ENCODE results near the genes RPL21, POLR1D and CDX2.

- PRO-cap, 2 experiments: no peak in any of the 2 experiments
Measured at GRCh38 chr13:25468725-25469632, 97.2 kb downstream of the ATP8A2 start.

- PRO-cap, 2 experiments: no peak in any of the 2 experiments
Measured at GRCh38 chr13:26051120-26051687, 612 bp downstream of the SHISA2 start.

DNA sequence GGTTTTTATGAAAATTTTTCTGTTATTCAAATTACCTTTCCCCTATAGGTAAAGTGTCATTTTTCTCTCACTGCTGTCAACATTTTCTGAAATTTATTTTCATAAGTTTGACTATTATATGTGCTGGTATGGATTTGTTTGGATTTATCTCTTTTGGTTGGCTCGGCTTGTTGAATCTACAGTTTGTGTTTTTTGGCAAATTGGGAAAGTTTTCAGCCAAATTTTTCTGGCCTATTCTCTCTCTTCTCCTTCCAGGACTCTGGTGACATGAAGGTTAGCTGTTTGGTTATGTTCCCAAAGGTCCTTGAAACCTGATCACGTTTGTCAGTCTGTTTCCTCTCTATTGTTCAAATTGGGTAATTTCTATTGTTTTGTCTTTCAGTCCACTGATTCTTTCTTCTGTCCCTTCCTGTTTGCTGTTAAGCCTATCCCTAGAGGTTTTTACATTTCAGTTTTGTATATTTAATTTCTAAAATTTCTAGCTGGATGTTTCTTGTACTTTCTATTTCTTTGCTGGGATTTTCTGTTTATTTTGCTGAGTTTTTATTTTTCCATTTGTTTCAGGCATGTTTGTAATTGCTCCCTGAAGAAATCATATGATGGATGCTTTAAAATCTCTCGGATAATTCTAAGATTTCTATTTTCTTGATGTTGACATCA is 81.5 kb upstream of the SHISA2 start:
- PRO-cap, 2 experiments: no peak in any of the 2 experiments

DNA sequence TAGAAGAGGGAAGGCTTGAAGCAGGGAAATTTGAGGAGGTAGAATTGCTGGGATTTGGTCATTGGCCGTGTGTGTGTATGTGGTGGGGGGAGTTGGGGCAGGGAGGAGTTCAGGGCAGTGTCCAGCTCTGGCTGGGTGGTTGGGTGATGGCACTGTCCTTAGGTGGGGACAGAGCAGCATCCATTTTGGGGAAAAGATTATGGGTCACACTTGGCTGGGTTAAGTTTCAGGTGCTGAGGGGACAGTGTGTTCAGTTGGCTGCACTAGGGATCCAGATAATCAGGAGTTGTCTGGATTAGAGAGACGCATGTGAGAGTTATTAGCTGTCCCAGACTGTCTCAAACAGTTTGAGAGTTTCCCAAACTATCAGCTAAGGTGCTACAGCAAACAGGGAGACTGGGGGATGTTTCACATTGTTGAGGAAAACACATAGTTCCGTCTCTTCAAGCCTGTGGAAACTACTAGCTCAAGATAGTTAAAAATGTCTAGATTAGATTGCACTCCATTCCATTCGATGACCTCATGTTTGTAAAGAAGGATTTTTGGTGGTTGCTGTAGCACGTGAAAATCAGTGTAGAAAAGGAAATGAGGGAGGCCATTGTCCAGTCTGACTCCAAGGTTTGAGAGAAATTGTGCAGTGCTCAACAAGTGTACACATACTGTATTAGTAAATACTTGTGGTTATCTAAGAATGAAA is 3.9 kb downstream of the WASF3 start:
- PRO-cap, 2 experiments: no peak in any of the 2 experiments

- PRO-cap, 2 experiments: no peak in any of the 2 experiments
Measured at GRCh38 chr13:26721151-26721558, 39.4 kb downstream of the GPR12 start.

- PRO-cap, 2 experiments: peak in 1 of 2 experiments; most common plus-strand start chr13:26955371 (in 1); most common minus-strand start chr13:26955112 (in 1)
Measured at GRCh38 chr13:26954635-26955509, 194.3 kb upstream of the GPR12 start.

DNA sequence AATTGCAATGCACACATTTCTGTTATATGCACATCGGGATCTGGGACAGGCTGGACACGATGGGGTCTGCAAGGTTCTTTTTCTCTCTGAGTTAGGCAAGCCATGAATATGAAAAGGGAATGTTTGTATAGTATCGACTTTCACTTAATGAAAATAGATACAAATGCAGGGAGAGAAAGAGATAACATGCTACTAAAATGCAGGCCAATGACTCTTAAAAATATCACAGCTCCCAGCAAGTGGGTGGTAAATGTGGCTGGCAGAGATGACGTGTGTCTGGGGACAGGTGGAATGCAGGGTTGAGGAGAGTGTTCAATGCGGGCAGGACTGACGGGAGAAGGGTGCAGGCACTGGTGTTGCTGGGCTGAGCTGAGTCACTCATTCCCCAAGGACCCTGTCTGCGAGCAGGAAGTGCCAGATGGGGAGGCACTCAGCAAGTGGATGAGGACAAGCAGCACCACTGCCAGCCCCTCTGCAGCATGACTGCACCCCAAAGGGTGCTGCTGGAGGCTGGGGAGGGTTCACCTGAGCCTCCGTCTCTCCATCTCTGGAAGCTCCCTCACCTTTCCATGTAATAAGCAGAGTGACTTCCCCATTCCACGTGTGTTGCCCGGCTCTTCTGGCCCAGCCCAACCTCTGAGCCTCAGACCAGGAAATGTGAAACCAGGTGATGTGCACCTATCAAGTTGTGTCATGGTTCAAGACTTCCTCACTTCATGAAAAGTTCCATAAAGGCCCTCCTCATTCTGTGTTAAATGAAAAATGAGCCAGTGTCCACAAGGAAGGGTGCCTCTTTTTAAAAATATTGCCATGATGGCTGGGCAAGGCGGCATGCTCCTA is 204.2 kb upstream of the GPR12 start:
- PRO-cap, 2 experiments: peak in 2 of 2 experiments; most common plus-strand start position 324 of the sequence (in 1); most common minus-strand start position 549 of the sequence (in 2)

DNA sequence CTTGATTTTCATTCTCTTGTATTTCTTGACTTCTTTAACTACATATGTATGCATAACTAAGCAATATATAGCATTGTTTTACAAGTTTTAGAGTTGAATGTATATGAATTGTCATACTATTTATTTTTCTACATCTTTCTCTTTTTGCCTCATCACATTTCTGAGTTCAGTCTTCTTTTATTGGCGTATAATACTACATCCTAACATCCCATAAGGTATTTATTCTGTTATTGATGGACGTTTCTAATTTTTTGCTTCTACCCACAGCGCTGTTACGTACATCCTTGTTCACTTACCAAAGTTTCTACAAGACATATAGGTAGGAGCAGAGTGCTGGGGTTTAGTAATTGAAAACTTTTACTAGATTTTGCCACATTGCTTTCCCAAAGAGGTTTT is 707 bp upstream of the RPL21 start:
- PRO-cap, 2 experiments: no peak in any of the 2 experiments

GRCh38 chr13:27251154-27252073 is at the start of gene RPL21:
RPL21 (plus strand) TSS chr13:27251558.
- PRO-cap, 2 experiments: peak in 2 of 2 experiments; most common plus-strand start chr13:27251558 (in 2); most common minus-strand start chr13:27251237 (in 2)

GRCh38 chr13:27264022-27264516 is 6.6 kb upstream of the RASL11A start:
- PRO-cap, 2 experiments: no peak in any of the 2 experiments

DNA sequence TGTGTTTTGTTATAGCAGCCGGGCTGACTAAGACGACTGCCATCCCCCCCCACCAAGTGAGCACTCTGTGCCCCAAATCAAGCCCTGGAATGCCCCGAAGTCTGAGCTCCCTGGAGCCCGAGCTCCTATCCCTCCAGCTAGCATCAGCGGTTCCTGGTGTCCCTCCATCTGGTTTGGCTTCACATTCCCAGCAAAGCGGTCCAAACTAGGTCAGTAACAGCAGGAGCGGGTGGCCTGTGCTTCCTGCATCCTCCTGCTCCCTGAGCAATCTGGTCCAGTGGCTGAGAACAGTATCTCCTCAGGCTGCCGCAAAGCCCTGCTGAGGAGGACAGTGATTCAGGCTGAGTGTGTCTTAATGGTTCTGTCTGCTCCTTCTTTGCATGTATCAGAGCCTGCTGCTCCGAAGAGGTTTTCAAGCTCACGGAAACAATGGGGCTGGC is 25.8 kb downstream of the RASL11A start:
- PRO-cap, 2 experiments: no peak in any of the 2 experiments

GRCh38 chr13:27367566-27368300 is 56.7 kb upstream of the GTF3A start:
- PRO-cap, 2 experiments: no peak in any of the 2 experiments

DNA sequence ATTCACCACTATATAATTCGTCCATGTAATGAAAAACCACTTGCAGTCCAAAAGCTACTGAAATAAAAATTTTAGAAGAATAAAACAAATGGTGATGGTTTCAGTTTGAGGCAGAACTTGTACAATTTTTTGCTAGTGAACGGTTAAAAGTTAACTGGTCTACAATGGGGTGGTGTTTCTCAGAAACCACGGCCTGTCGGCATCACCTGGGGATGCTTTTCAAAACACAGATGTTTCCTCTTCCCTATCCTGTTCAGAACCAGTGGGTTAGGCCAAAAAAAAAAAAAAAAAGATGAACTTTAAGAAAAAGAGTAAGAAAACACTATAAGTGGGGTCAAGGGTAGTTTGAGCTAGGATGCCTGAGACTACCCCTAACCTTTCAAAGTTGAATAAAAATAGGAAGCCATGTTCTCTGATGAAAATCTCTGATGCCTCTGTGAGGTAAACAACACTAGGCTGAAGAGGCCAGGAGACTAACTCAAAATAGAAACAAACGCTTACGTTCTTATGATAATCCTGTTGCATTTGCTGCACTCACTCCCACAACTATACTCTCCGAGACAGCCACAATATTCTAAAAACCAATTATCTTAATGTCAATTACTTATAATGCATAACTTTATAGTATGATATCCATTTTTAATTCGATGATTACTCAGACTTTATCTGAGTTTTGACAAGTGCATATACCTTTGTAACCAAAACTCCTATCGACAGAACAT is 3.3 kb downstream of the MTIF3 start:
- PRO-cap, 2 experiments: no peak in any of the 2 experiments

DNA sequence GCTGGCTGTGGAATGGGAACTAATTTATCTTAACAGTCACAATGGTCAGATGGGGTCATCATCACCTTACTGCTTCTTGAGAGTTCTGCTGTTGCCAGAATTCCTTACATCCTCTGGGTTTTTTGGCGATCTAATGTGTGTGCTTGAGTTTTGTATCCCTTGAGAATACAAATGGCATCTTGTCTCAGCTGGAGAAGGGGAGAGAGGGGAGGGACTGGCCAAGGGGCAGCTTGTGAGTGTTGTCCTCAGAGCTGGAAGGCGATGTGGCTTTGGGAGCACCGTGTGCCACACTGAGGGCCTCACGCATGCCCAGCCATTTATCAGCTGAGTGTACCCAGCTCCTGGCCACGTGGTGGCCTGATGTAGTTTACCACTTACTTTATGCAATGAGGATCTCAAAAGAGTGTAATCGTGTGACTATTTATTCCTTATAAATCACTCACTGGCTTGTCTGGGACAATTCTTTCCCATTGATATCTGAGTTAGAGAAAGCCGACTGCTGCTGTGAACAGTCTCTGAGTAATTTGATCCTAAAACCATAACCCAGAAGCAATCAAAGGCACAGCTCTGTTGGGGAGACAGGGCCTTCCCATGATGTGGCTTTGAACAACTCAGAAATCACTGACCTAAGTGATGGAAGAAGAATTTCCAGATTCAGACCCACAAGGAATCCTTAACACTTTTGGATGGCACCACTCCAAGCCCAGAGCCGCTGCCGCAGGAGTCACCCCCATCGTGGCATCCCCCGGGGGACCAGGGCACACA is 53.8 kb upstream of the MTIF3 start:
- PRO-cap, 2 experiments: no peak in any of the 2 experiments

- PRO-cap, 2 experiments: peak in 2 of 2 experiments; most common plus-strand start chr13:27620721 (in 2); most common minus-strand start chr13:27621075 (in 1)
Measured at GRCh38 chr13:27620648-27621277, 434 bp upstream of the LNX2 start.

GRCh38 chr13:27621278-27621992 is at the start of gene POLR1D:
POLR1D (plus strand) TSS chr13:27621892.
- PRO-cap, 2 experiments: peak in 2 of 2 experiments; most common plus-strand start chr13:27621481 (in 1); most common minus-strand start chr13:27621373 (in 2)

GRCh38 chr13:27747527-27747726 is 44.9 kb upstream of the GSX1 start:
- PRO-cap, 2 experiments: no peak in any of the 2 experiments

DNA sequence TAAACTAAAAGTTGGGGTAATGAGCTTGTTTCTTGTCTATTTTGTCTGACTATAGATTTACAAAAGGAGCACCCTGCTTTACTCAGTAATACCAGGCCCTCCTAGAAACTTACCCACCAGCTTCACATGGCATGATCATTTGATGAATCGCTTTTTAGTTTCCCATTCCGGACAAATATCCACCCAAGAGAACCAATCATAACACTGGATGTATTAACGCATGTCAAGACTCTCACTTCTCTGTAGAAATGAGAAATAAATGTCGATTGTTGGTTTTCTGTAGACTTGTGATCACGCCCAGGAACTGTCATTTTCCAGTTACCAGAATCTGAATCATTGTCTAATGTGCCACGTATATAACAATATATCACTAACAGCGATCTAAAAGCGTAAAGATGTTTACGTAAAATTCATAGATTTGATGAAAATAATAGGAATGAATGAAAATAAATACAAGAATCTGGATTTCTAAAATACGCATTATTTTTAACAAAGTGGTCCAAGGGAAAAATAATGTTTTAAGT is 14.1 kb downstream of the CDX2 start:
- PRO-cap, 2 experiments: no peak in any of the 2 experiments

- PRO-cap, 2 experiments: peak in 2 of 2 experiments; most common plus-strand start chr13:27967324 (in 1); most common minus-strand start chr13:27967269 (in 2)
Measured at GRCh38 chr13:27967086-27967706, 1.9 kb downstream of the CDX2 start.

DNA sequence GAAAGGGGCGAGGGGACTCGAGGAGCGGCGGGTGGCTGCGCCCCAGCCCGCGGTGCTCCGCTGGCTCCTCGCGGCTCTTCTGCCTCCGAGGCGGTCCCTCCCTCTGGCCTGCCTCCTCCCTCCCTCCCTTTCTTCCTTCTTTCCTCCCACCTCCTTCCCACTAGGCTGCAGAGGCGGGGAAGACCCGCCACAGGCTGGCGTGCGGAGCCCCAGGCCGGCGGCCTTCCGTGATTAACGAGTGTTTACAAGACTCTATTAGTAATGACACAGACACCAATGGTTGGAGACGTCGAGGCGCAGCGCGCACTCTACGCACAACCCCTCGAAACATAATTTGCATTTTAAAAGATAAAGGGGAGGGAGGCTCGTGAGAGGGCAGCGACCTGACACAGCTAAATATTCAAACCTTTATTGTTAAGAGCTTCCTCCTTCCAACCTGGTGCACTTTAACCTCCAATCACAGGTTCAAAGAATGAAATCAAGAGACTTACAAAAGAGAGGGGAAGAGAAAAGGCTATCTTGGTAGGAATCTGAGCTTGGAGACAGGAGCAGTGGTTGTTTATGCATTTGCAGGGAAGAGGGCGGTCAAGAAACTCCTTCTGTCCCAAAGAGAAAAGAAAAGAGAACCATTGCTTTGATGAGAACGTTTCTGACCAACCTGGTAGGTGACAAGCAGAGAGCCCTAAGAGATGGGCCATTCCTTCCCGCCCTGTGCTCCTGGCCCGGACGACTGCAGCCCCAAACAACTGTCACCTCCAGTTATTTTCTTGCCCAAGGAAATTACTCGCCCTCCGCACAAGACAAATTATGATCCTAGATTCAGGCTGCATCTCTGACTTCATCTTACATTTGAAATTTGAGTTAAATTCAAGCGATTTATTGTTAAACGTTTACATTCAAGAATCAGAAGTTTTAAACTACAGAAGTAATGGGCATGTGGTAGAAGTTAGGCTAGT is at the start of gene CDX2:
TSS of gene CDX2 (minus strand) at position 233 of the 956 bp plus-strand sequence.
- PRO-cap, 2 experiments: peak in 2 of 2 experiments; most common plus-strand start position 170 of the sequence (in 2); most common minus-strand start position 81 of the sequence (in 2)